Neural cell (in vitro differentiated cells): ENCODE measurements around the gene SMC5.

DNA sequence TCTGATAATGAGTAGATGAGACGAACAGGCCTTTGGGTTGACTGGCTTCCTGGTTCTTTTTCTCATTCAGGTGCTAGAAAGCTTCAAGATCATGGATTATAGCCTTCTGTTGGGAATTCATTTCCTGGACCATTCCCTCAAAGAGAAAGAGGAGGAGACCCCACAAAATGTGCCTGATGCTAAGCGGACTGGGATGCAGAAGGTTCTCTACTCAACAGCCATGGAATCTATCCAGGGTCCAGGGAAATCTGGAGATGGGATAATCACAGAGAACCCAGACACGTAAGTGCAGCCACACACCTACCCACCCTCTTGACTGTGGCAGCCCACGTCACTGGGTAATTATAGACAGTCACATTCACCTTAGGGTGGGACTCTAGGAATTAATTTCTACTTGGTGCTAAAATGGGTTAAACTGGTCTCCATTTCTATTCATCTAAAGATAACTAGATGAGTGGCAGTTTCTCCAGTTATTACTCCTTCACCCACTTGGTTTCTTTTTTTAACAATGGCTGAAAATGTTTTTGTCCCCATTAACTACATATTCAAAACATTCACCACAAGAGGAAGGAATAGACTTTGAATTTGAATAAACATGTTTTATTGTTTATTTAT, 96.3 kb downstream of the PRKACG start:
- RAMPAGE, long total RNA: no peak

- RAMPAGE, long total RNA: no peak
Observed at GRCh38 chr9:69078466-69079055, 43.0 kb downstream of the FXN start.

DNA sequence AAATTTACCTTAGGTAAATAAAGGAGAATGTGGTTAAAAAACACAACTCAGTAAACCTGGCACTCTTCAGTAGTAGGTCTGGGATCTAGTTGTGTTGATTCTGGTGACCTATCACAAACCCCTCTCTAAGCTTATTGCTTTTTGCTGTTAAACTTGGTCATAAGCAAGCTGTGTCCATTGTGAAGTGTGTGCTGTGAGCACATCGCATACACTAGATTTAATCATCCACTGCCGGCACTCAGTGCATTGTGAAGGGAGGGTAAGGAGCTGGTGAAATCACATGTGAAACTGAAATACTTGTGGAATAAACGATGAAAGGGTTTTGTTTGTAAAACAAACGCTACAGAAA, 24.4 kb downstream of the TJP2 start:
- RAMPAGE, long total RNA: no peak

DNA sequence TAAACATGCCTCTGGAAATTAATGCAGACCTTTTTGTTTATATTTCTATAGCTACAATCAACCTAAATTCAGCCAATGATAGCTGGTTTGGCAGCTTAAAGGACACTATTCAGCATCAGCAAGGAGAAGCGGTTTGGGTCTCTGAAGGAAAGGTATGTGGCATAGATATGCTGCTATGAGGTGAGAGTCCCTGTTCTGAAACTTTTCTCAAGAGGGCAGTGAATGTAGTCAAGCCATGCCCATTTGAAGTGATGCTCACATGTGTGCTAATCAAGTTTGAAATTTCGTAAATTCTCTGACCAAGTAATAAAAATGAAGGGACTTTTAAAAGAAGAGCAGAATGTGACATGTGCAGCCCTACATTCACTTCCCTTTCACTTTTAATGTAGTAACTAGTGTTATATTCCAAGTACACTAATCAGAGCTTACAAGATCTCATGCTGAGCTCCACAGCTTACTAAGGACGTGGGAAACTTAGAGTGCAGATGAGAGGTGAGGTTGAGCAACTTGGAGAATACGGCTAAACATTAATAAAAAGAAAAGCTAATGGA, 72.6 kb downstream of the TJP2 start:
- RAMPAGE, long total RNA: no peak

GRCh38 chr9:69247190-69247716, 73.2 kb downstream of the TJP2 start:
- RAMPAGE, long total RNA: no peak

- RAMPAGE, long total RNA: no peak
Observed at GRCh38 chr9:69256852-69257530, 68.0 kb upstream of the ENTREP1 start.

GRCh38 chr9:69306950-69307264, 18.1 kb upstream of the ENTREP1 start:
- RAMPAGE, long total RNA: no peak

DNA sequence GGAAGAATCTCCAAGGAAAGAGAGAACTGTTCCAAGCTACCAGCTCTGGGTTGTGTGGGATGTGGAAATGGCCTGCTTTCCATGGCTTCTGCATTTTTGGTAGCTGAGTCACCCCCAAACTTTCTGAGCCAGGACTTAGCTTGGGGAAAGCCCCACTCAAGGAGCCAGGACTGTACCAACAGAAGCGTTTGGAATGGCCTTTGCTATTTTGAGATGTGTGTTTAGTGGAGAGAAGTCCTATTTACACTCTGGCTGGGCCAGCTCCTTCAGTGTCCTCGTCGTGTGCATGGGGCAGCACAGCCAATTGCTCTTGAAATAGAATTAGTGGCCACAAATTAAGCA, 51.6 kb downstream of the ENTREP1 start:
- RAMPAGE, long total RNA: no peak

GRCh38 chr9:69379565-69380188, 54.7 kb downstream of the ENTREP1 start:
- RAMPAGE, long total RNA: no peak

GRCh38 chr9:69476690-69477177, 151.7 kb downstream of the ENTREP1 start:
- RAMPAGE, long total RNA: no peak

DNA sequence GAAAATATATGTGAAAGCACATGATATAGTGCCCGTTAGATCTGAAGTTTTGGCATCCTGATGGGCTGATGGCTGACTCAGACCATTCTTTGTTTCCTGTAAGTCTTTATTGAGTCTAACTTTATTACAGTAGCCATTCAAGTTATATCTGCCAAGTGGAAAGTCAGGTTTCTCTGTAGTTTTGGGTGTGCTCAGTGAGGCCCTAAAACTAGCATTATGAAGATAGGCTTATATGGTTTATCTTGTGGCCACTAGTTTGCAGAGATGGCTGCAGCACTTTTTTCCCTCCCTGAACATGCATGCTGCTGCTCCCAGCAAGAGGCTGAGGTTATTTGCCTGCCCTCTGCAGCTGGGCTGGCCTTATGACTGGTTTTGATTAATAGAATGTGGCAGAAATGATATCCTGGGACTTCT, 46.6 kb downstream of the CFAP95 start:
- RAMPAGE, long total RNA: no peak

DNA sequence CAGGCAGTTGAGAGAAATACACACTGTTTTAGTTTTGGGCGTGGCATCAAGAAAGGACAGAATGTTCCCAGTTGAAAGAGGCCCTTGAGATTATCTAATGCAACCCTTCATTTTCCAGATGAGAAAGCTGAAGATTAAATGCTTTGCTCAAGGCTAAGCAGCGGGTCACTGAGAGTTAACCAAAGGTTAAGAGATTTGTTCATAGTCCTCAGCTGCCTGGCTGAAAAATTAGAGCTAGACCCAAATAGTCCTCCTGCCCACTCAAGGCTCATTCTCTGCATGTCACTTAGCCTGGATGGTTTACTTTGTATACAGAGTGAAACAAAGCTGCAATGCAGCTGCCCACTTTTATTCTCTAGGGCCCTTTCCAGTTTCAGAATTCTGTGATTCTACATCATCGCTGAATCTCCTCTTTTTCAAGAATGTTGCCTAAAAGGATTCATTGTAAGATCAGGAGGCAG, 46.6 kb upstream of the MAMDC2 start:
- RAMPAGE, long total RNA: no peak

DNA sequence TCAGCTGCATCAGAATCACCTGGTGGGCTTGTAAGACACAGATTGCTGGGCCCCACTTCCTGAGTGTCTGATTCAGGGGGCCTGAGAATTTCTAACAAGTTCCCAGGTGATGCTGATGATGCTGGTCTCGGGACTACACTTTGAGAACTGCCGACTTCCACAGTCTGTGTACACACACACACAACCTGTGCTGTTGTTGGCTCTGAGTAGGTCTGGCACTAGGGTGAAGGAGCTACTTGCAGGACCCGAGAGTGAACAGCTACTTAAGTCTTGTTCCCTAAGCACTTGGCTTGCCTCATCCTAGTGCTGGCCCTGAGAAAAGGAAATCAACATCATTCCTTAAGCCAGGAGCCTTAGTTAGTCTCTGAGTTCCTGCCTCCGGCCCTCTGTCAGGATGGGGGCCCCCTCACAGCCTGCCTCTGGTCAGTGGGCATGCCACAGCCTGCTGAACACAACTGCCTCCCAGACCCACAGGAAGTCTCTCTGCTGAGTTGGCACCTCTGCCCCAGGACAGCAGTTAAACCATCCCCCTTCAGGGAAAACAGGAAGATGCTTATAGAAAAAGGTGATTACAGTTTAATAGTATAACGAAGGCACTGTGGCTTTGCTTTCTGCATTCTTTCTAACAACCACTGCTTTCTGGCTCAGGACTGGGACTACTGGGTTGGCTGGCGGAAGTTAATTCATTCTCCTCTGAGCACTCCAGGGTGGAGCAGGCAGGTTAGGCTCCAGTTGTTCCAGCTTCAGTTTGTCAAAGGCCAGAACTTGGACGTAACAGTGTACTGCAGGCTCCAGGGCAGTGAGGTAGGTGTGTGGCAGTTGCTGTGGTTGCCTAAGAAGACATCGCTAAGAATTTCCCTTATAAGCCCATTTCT, 2.7 kb downstream of the MAMDC2 start:
- RAMPAGE, long total RNA: no peak

DNA sequence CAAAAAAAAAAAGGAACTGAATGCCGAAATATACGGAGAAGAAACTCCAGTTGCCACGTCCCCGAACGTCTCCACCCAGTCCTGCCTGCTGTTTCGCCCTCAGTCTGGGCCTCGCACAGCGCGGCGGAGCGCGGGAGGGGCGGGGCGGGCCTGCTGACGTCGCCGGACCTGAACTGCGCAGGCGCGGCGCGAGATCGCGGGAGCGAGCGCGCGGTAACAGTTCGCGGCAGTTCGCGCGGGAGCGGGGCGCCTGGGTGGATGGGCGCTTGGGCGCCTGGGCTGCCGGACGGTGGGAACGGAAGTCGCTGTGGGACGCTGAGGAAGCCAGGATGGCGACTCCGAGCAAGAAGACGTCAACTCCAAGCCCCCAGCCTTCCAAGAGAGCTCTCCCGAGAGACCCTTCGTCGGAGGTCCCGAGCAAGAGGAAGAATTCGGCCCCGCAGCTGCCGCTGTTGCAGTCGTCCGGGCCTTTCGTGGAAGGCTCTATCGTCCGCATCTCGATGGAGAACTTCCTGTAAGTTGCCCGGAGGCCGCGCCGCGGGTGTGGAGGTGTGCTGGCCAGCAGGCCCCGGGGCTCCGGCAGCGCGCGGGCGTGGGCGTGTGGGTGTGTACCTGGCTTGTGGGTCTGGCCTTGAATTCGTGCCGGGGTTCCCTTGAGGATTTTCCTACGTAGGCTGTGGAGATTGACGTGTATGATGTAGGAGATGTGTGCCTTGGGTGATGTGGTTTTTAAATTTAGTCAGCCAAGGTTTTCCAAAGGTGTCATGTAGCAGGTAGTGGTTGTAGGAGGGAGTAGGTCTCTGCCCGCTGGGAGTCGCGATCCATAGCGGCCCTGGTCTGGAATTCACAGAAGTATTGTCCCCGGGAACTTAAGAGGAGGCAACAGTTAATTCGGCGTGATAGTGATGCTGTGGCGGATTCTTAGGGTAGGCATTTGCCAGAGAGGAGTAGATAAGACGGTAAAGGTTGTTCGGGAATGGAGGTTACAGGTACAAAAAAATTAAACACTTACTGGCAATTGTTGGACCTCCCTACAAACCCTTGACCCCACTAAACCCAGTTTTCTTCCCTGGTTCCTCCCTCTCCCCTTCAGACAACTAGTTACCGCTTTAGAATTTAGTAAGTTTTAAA, at the start of gene SMC5:
TSS of gene SMC5 (plus strand) at position 229 of the 1,131 bp plus-strand sequence.
- RAMPAGE, long total RNA: start-site peak on the plus strand centred at position 265 of the sequence, 92 bp wide, 298 and 505 reads in 2 replicates

- RAMPAGE, long total RNA: no peak
Observed at GRCh38 chr9:70389320-70390134, 24.9 kb downstream of the KLF9 start.

GRCh38 chr9:70471154-70471406, 56.6 kb upstream of the KLF9 start:
- RAMPAGE, long total RNA: no peak

DNA sequence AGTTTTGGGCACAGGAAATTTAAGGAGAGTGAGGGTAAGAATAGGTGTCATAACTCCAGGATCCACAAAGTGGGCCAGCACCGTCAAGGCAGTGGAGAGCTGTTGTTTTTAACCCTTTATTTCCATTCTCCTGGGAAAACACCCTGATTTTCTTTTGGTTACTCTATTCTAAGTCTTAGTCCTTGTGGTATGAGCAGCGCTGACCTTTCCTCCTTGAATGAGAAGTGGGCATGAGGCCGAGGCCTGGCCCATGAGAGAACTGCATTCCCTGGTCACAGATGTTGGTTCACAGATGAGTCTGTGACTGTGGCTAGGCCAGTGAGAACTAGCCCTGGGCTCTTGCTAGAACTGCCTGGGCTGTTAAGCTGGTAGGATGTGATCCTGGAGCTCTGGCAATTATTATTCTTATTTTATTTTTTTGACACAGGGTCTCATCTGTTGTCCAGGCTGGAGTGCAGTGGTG, 71.6 kb upstream of the KLF9 start:
- RAMPAGE, long total RNA: no peak

DNA sequence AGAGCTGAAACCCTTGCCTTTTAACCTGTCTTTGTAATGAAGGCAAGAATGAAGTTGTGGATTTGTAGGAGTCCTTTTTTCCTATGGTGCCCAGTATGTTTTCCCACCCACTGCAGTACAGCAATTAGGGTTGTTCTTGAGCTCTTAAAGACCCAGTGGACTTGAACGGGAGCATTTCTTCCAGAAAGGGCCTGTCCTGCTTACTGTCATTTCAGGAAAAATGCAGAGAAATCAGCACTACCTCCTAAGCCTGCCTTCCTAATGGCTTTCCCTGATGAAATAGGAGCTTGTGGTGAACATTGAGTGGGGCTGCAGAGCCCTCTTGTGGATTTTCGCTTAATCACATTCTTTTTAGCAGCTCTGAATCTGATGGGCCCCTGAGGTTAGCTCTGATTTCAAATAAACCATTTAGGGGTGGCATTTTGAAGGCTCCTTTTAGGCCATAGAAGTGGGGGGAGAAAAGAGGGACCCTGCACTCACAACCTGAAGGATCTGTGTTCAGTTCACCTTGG, 187.9 kb upstream of the KLF9 start:
- RAMPAGE, long total RNA: no peak

DNA sequence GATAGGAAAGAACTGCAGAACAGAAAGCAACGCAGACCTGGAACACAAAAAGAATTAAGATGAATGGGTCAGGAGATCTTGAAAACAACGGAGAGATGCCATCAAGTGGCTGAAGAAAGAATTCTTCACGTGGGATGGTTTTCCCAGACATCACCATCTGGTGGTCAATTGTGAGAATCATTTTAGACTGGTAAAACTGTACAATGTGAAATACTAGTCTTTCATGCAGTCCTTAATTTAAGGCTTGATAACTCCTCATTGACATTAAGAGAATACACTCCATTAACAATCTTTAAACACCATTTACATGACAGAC, 128.3 kb upstream of the TRPM3 start:
- RAMPAGE, long total RNA: no peak

DNA sequence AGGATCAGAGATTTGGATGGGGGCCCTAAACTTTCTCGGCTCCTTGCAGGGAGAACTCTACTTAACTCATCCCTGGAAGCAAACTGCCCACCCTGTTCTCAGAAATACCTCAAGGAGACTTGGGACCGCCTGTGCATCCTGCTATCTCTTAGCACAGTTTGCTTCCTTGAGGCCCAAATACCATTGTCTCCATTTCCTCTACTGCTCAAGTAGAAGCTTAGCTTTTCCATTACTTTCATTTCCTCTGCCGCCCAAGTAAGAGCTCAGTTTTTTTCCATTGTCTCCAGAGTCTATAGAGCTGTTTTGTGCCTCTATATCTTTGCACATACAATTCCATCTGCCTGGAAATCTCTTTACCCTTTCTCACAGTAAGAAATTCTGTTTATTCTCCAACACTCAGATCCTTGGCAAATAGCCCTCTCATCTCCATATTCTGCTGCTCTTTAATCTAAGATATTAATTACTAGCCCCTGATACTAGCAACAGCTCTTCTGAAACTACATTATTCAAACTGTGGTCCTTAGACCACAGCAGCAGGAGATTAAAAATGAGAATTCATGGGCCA, 137.8 kb downstream of the CEMIP2 start:
- RAMPAGE, long total RNA: no peak